ENCODE results near the gene EFCAB2.

GRCh38 chr1:244074451-244075230 lies 23.6 kb downstream of the ZBTB18 start:
- PRO-cap: no peak
CAGE:
- cytosol, long polyA minus RNA: no peak
- cytosol, long polyA plus RNA: no peak
- long polyA plus RNA: no peak
- nucleus, long polyA minus RNA: no peak
- nucleus, long polyA plus RNA: no peak

DNA sequence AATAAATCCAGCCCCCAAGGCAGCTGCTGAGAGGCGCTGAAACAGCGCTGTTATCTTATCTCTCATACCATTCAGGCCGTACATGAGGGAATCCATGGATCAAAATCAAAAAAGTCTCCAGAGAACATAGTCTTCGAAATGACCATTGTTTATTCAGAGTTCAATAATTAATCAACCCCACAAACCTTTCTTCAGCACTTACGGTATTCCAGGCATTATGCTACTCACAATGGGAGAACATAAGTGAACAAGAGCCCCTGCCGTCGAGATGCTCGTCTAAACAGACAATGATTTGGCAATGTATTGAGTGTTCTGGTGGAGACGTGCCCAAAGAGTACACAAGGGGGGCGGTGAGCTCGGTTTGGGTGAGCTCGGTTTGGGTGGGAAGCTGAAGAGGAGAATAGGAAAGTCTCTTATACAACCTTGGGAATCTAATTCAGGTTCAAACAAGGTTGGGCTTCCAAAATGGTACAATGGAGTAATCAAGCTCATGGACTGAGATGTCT lies 38.7 kb downstream of the ZBTB18 start:
- PRO-cap: no peak
CAGE:
- cytosol, long polyA minus RNA: no peak
- cytosol, long polyA plus RNA: no peak
- long polyA plus RNA: no peak
- nucleus, long polyA minus RNA: no peak
- nucleus, long polyA plus RNA: no peak

DNA sequence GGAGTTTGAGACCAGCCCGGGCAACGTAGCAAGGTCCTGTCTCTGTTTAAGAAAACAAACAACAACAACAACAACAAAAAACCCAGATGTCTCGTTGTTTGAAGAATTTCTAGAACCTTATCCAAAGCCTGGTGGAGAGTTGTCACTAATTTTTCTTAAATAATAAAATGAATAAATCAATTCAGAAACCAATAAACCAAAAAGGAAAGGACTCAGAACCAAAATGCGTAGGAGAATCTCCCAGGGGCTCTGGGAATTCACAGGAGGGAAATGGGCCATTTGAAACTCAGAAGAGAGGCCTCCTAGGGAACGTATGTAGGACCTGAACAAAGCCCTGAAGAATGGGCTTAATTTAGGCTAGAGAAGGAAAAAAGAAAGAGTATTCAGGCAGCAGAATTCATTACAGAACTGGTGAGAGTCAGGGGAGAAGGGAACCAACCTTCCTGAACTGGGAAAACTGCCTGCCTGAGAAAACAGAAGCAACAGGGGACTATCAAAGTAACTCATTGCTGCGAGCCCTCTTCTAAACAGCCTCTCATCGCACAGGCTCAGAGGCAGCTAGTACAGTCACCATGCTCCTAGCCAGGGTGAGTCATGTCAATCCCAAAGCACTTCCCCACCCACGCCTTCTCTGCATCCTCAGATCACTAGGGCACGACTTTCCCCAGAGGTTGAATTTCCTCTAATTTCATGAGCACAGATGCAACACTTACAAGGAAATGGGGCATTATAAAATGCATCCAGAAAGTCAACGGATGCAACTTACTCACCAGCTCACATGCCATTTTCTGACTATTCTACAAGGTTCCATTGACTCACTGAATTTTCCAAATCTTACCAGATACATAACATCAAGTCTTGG lies 1.1 kb downstream of the C1orf100 start:
- PRO-cap: bidirectional peak, plus-strand start at position 727 of the sequence, minus-strand start at position 546 of the sequence
CAGE:
- cytosol, long polyA minus RNA: no peak
- cytosol, long polyA plus RNA: no peak
- long polyA plus RNA: no peak
- nucleus, long polyA minus RNA: no peak
- nucleus, long polyA plus RNA: no peak

GRCh38 chr1:244369132-244370166 lies 17.0 kb downstream of the C1orf100 start:
- PRO-cap: no peak
CAGE:
- cytosol, long polyA minus RNA: no peak
- cytosol, long polyA plus RNA: no peak
- long polyA plus RNA: no peak
- nucleus, long polyA minus RNA: no peak
- nucleus, long polyA plus RNA: no peak

- PRO-cap: bidirectional peak, plus-strand start at chr1:244450830, minus-strand start at chr1:244450688
CAGE:
- cytosol, long polyA minus RNA: no peak
- cytosol, long polyA plus RNA: no peak
- long polyA plus RNA: no peak
- nucleus, long polyA minus RNA: no peak
- nucleus, long polyA plus RNA: no peak
Observed at GRCh38 chr1:244450596-244450890, 1.2 kb downstream of the ADSS2 start.

- PRO-cap: no peak
CAGE:
- cytosol, long polyA minus RNA: no peak
- cytosol, long polyA plus RNA: no peak
- long polyA plus RNA: no peak
- nucleus, long polyA minus RNA: no peak
- nucleus, long polyA plus RNA: no peak
Observed at GRCh38 chr1:244655167-244656335, 2.6 kb downstream of the DESI2 start.

DNA sequence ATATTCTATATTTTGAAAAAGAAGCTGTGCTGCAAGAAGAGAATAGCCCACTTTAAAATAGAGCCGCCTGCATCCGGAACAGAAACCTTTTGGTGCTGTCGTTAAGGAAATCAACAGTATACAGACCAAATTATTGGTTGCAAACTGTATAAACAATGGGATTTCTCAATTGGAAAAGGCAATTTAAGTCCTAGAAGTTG lies 25.7 kb downstream of the DESI2 start:
- PRO-cap: no peak
CAGE:
- cytosol, long polyA minus RNA: no peak
- cytosol, long polyA plus RNA: no peak
- long polyA plus RNA: no peak
- nucleus, long polyA minus RNA: no peak
- nucleus, long polyA plus RNA: no peak

DNA sequence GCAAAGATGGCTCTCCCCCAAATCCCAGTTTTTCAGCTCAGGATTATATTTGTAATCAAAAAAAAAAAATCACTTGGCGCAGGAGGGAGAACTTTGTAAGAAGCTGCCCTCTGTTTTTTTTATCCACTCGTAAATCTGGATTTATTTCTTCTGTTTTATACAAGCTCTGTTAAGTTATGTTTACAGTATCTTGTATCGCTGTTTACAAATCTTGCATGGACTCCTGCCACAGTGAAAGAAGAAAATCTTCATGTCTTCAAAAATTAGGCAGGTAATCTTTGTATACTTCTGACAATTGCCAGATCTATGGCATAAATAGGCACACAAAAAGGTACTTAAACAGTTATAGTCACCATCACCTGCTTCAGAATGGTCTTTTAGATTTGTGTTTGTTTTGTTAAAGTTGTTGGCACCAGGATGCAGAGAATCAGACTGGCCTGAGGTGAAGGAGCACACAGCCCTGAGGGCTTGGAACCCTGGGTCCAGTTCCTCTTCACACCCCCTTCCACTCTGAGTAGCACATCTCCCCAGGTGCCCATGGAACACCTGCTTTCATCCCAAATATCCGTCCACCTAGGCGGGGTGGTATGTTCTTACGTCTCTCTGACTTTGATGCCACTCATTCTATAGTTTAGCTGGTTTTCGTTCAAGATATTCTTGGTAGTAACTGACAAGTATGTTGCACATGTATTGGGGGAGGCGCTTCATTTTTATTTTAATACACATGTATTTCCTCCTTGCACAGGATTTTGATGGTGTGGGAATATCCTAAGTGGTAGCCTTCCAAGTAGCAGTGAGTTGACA lies 24.7 kb downstream of the ENSG00000284188 start:
- PRO-cap: no peak
CAGE:
- cytosol, long polyA minus RNA: no peak
- cytosol, long polyA plus RNA: no peak
- long polyA plus RNA: no peak
- nucleus, long polyA minus RNA: no peak
- nucleus, long polyA plus RNA: no peak

DNA sequence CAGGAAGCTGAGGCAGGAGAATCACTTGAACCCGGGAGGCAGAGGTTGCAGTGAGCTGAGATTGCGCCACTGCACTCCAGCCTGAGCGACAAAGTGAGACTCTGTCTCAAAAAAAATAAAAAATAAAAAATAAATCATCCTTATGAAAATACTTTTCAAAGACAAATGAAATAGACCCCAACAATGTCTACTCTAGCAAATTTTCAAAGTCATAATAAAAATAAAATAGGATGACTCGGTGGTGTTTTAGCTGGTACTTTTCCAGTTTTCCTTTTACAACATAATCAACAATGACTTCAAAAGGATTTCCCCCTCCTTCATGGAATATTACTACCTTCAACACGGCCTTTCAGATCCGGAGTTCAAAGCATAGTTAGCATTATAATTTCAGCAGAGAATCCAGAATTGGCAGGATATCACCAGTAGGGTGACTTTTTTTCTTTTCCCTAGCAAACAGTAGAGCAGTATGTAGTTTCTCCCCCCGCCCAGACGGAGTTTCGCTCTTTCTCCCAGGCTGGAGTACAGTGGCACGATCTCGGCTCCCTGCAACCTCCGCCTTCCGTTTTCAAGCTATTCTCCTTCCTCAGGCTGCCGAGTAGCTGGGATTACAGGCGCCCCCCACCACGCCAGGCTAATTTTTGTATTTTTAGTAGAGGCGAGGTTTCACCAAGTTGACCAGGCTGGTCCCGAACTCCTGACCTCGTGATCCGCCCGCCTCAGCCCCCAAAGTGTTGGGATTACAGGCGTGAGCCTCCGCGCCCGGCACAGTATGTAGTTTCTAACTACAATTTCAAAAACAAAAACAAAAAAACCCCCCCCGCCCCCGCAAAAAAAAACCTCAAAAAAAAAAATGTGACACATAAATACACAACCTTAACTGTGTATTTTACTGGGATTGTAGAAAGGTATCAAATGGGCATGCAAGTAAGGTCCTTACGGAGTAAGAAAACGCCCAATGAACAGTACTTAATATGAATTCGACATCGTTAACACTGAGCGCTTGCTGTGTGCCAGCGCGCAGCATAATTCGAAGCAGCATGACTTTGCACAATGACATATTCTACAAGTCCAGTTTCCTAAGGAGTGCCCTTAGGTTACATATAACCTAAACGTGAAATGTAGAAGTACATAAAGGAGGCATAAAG lies 1.6 kb upstream of the COX20 start:
- PRO-cap: bidirectional peak, plus-strand start at position 488 of the sequence, minus-strand start at position 509 of the sequence; bidirectional peak, plus-strand start at position 995 of the sequence, minus-strand start at position 994 of the sequence
CAGE:
- cytosol, long polyA minus RNA: no peak
- cytosol, long polyA plus RNA: no peak
- long polyA plus RNA: no peak
- nucleus, long polyA minus RNA: no peak
- nucleus, long polyA plus RNA: no peak

DNA sequence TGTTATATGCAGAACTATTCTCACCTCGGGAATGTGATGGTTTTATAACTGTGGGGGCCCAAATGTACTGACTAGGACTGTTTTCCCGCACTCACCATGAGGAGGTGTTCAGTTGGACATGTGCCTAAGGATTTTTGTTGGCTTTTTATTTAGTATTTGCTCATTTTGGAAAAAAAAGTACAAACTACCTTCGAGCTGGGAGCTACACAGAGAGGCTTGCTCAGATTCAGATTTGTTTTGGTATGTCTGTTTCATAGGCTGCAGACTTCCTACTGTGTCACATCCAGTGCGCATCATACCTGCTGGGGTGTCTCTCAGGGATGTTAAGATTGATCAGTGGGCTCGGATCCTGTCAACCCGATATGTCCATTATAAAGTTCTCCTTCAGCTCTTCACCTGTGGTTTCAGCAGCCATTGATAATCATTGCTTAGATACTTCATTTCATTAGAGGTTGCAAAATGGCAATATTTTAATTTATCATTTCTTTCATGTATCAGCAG lies 50.2 kb upstream of the EFCAB2 start:
- PRO-cap: no peak
CAGE:
- cytosol, long polyA minus RNA: no peak
- cytosol, long polyA plus RNA: no peak
- long polyA plus RNA: no peak
- nucleus, long polyA minus RNA: no peak
- nucleus, long polyA plus RNA: no peak

- PRO-cap: bidirectional peak, plus-strand start at chr1:244969779, minus-strand start at chr1:244969981; bidirectional peak, plus-strand start at chr1:244970390, minus-strand start at chr1:244970228
CAGE:
- cytosol, long polyA minus RNA: no peak
- cytosol, long polyA plus RNA: no peak
- long polyA plus RNA: no peak
- nucleus, long polyA minus RNA: no peak
- nucleus, long polyA plus RNA: start-site peak on the plus strand at chr1:244969764-244969812, 26 and 19 reads in 2 replicates
Observed at GRCh38 chr1:244969570-244970272, at the start of gene EFCAB2. TSS of gene EFCAB2 (plus strand) at chr1:244969682.

DNA sequence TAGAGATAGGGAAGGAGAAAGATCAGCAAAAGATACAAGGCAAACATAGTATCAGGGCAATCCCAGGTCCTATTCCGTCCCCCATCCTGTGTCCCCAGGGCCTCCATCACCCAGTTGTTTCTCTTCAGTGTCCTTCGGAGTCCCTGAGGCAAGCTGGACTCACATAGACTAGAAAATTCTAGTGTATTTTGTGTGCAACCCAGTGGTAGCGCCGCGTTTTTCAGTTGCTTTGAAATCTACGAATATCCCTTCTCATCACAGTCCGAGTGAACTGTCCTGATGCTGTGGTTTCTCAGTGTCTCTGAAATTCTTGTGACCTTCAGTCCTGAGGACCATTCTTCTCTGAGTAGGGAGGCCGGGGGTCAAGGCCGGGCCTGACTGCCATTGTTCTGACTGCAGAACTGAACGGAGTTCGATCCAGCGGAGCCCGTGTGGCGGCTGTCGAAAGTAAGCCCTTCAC lies 56.3 kb upstream of the KIF26B start:
- PRO-cap: no peak
CAGE:
- cytosol, long polyA minus RNA: no peak
- cytosol, long polyA plus RNA: no peak
- long polyA plus RNA: no peak
- nucleus, long polyA minus RNA: no peak
- nucleus, long polyA plus RNA: no peak

- PRO-cap: no peak
CAGE:
- cytosol, long polyA minus RNA: no peak
- cytosol, long polyA plus RNA: no peak
- long polyA plus RNA: no peak
- nucleus, long polyA minus RNA: no peak
- nucleus, long polyA plus RNA: no peak
Observed at GRCh38 chr1:245234234-245235307, 79.8 kb downstream of the KIF26B start.

DNA sequence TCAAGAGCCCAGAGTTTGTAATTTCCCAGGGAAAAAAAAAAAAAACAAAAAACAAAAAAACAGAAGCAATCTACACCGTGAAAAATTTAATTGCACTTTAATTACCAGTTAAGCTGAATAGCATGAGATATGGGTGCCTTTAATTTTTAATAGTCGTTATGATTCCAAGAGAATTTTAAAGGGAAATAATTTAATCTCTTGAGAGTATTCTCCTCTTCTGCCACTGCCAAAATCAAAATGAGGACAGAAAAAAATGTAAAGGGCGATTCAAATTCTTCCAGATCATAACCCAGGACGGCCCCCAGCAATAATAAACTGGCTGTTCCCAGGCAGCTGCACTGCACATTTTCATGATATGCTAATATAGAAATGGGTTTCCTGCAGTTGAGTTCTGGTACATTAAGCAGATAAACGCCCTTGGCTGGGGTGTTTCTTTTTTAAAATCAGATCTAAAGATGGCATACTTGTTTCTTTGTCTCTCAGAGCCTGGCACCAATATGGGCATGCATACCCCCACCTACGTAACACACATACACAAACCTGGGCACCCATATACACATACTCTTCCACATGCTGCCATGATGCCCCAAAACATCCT lies 653.1 kb downstream of the KIF26B start:
- PRO-cap: no peak
CAGE:
- cytosol, long polyA minus RNA: no peak
- cytosol, long polyA plus RNA: no peak
- long polyA plus RNA: no peak
- nucleus, long polyA minus RNA: no peak
- nucleus, long polyA plus RNA: no peak

DNA sequence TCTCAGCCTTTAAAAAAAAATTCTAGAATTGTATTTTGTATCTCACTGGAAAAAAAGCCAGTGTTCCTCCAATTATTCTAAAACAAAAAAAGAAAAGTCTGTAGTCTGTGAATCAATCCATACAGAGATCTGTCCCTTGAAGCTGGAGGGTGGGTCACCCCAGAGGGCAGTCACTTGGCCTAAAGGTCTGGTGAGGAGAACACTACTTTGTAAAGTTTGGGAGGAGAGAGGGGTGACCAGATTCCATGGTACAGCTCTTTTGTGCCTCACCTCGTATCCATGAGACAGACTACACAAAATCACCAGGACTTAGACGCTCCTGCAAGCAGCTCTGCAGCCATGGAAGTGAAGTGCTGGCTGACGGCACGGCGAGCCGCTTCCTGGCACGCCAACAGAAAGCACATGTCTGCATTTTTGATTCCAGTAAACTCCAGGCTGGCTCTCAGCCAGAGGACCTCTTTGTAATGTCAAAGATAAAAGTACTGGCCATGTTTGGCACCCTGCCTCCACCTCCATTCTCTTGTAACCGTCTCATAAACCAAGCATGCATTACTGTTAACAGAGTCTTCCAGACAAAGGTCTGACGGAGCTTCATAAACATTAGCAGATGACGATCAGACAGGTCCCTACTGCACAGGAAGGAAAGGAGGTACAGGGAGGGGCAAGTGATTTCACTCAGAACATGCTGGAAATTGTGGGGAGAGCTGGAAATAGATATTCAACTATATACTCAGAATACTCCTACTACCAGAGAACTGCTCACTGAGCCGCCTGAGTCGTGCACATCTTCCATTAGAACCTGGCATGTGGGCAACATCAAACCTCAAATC lies 632.2 kb downstream of the SMYD3 start:
- PRO-cap: bidirectional peak, plus-strand start at position 523 of the sequence, minus-strand start at position 347 of the sequence
CAGE:
- cytosol, long polyA minus RNA: no peak
- cytosol, long polyA plus RNA: no peak
- long polyA plus RNA: no peak
- nucleus, long polyA minus RNA: no peak
- nucleus, long polyA plus RNA: no peak

- PRO-cap: no peak
CAGE:
- cytosol, long polyA minus RNA: no peak
- cytosol, long polyA plus RNA: no peak
- long polyA plus RNA: no peak
- nucleus, long polyA minus RNA: no peak
- nucleus, long polyA plus RNA: no peak
Observed at GRCh38 chr1:245984959-245985581, 522.0 kb downstream of the SMYD3 start.

- PRO-cap: no peak
CAGE:
- cytosol, long polyA minus RNA: no peak
- cytosol, long polyA plus RNA: no peak
- long polyA plus RNA: no peak
- nucleus, long polyA minus RNA: no peak
- nucleus, long polyA plus RNA: no peak
Observed at GRCh38 chr1:246008403-246008952, 498.6 kb downstream of the SMYD3 start.

DNA sequence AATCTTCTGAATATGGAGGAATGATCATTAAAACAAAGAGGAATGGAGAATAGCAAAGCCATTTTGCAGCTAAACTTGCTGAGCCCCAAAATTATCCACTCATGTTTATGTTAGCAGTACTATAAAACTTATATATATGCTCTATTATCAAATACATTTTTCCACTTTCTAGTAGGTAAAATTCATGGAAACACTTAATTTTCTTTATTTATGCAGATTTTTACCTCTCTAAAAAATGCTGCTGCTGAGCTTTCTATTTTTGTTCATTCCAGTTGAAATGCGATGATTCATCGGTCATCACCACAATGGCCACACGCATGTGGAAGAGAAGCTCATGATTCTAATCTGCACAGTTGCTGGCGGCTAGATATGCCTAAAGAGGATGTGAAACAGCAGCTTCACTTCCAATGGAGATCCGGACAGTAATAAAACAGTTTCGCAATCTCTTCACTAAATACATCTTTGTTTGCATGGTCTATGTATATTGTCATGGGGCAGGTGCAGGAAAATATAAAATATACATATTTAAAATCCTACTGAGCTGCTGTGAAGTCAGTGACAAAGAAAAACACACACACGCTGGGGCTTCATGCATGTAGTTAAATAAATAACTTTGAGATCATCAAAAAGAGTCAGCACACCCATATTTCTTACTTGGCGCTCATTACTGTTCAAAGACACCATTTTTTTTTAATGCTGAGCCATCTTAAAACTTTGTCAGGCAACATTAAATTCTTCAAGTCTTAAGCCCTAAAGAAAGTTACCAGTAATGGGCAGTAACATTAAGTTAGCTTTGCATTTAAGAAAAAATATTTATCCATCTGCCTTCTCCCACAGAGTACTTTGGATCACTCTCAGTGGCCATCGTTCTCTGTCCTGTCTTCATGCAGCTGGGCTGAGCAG lies 292.1 kb downstream of the SMYD3 start:
- PRO-cap: no peak
CAGE:
- cytosol, long polyA minus RNA: no peak
- cytosol, long polyA plus RNA: no peak
- long polyA plus RNA: no peak
- nucleus, long polyA minus RNA: no peak
- nucleus, long polyA plus RNA: no peak

- PRO-cap: no peak
CAGE:
- cytosol, long polyA minus RNA: no peak
- cytosol, long polyA plus RNA: no peak
- long polyA plus RNA: no peak
- nucleus, long polyA minus RNA: no peak
- nucleus, long polyA plus RNA: no peak
Observed at GRCh38 chr1:246269732-246270238, 237.3 kb downstream of the SMYD3 start.

- PRO-cap: bidirectional peak, plus-strand start at chr1:246699388, minus-strand start at chr1:246699202
CAGE:
- cytosol, long polyA minus RNA: no peak
- cytosol, long polyA plus RNA: no peak
- long polyA plus RNA: no peak
- nucleus, long polyA minus RNA: no peak
- nucleus, long polyA plus RNA: no peak
Observed at GRCh38 chr1:246699071-246699597, 25.1 kb upstream of the SCCPDH start.

Measured in endothelial cell of umbilical vein (primary cell).